ENCODE measurements around a stretch of chr16.

- PRO-cap = no peak
- RAMPAGE, long total RNA = no peak
These were observed 810 bp upstream of the SLC7A6 start for GRCh38 chr16:68263493-68263938.

GRCh38 chr16:68335157-68335659, 24.4 kb downstream of the PRMT7 start:
- PRO-cap = no peak
- RAMPAGE, long total RNA = no peak

- PRO-cap = no peak
- RAMPAGE, long total RNA = no peak
These were observed 32.0 kb downstream of the SMPD3 start for GRCh38 chr16:68415925-68417109.

DNA sequence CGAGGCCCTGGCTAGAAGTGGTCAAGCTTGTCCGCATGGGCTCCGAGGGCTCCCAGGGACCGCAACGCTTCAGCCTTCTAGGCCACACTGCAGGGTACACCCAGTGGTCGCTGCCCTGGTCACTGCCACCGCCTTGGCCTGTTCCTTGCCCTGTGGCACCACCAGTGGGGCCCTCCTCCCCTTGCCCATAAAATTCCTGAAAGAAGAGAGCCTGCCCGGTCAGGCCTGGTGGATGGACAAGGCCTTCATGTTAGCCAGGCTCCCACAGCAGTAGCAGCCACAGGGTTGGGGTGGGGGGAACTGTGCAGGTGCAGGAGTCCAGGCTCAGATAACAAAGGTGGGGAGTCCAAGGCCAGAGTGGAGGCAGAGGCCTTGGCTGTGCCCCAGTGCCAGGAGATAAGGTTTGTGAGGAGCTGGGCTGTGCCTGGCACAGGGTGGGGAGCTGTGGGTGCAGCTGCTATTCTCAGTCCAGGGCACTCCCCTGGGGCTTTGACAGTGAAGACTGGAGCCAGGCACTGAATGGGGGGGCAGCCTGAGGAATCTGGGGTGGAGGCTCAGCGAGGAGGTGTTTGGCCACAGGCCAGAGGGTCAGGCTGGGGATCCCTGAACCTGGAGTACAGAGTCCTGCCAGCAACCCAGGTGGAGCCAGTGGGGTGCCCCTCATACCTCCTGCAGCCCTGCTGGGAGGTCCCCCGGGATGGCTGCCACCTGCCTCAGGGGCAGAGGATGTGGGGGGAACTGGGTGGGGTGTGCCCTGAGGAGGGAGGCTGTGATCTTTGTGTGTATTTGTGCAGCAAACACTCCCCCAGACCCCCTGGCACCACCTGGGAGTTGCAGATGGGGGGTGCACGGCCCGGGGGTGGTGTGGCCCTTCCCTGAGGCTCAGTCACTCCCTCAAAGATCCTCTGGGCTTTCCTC, 44.2 kb upstream of the SMPD3 start:
- PRO-cap = no peak
- RAMPAGE, long total RNA = no peak

GRCh38 chr16:68507613-68508041, 31.5 kb upstream of the ZFP90 start:
- PRO-cap = no peak
- RAMPAGE, long total RNA = no peak

DNA sequence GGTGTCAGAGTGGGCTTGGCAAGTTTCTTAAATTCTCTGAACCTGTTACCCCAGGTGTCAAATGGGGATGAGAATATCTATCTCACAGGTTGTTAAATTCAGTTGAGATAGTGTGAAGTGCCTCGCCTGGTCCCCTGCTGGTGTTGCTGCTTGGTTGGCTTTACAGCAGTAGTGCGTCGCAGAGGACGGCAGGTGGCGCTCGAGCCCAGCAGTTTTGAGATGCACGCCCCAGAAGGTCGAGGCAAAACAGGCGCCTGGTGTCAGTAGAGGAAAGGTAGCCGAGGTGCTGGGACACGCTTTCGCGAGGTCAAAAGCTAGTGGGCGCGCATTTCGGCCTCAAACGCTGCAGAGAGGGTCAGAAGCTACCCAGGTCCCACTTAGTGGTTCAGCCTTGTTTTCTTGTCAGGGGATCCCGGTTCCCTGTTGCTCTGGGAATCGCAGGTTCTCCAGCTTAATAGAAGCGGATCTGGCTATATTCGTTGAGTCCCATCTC, 10.4 kb upstream of the ZFP90 start:
- PRO-cap = no peak
- RAMPAGE, long total RNA = no peak

GRCh38 chr16:68540053-68540317, 894 bp downstream of the ZFP90 start:
- PRO-cap = no peak
- RAMPAGE, long total RNA = no peak

- PRO-cap = no peak
- RAMPAGE, long total RNA = no peak
These were observed 4.6 kb downstream of the ZFP90 start for GRCh38 chr16:68543739-68543978.

DNA sequence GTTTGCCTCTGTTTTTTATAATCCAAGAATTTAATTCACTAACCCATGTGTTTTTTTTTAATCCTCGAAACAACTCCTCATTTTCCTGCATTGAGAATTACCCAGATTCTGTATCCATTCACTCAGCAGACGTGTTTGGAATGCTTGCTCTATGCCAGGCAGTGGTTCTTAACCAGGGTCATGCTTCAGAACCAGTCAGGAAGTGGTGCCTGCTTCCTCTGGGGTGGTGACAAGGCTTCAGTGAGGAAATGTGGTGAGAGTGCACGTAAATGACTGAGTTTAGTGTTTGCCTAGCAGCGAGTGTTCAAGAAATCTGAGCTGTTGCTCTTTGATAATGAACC, 9.8 kb downstream of the ZFP90 start:
- PRO-cap = no peak
- RAMPAGE, long total RNA = no peak

DNA sequence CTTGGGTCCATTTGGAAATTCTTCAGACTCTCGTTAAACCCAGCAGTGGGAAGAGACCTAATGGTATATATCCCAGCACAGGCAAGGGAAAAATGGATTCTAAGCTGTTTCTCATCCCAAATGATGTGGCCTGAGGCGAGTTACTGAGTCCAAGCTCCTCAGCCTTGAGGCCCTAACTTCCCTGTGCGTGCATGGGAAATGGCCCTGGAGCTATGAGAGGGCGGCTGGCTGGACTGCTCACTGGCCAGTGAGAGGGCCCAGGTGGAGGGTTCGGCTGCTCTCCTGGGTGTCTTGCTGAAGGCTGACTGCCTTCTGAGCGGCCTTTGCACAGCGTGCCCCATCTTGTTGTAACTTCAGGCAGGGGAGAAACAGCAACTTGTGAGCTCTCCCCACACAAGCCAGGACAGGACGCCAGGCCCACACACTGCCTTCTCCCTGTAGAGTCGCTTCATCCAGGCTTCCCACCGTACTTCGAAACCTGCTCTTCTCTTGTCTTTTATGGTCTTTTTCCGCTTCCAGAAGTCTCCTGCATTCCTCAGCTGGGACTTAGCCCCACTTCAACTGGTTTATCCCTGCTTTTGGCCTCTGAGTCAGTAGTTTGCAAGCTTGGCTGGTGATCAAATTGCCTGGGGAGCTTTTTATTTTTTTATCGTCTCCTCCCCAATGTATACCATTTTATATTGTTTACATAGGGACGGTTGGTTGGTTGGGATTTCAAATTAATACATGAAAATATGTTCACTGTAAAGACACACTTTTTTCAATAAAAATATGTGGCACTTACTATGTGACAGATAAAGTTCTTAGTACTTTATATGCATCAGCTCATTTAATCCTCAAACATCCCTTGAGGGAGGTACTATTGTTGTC, 13.4 kb downstream of the CDH3 start:
- PRO-cap = no peak
- RAMPAGE, long total RNA = no peak

GRCh38 chr16:68724684-68725320, 12.3 kb upstream of the CDH1 start:
- PRO-cap = no peak
- RAMPAGE, long total RNA = no peak

GRCh38 chr16:68737858-68739136, 1.2 kb downstream of the CDH1 start:
- PRO-cap = no peak
- RAMPAGE, long total RNA = start-site peak on the plus strand at chr16:68738269-68738428, 85 reads

GRCh38 chr16:68744430-68745215, 7.5 kb downstream of the CDH1 start:
- PRO-cap = no peak
- RAMPAGE, long total RNA = start-site peak on the plus strand at chr16:68744675-68744701, 8 reads

- PRO-cap = no peak
- RAMPAGE, long total RNA = no peak
These were observed 19.9 kb upstream of the TANGO6 start for GRCh38 chr16:68823159-68824005.

DNA sequence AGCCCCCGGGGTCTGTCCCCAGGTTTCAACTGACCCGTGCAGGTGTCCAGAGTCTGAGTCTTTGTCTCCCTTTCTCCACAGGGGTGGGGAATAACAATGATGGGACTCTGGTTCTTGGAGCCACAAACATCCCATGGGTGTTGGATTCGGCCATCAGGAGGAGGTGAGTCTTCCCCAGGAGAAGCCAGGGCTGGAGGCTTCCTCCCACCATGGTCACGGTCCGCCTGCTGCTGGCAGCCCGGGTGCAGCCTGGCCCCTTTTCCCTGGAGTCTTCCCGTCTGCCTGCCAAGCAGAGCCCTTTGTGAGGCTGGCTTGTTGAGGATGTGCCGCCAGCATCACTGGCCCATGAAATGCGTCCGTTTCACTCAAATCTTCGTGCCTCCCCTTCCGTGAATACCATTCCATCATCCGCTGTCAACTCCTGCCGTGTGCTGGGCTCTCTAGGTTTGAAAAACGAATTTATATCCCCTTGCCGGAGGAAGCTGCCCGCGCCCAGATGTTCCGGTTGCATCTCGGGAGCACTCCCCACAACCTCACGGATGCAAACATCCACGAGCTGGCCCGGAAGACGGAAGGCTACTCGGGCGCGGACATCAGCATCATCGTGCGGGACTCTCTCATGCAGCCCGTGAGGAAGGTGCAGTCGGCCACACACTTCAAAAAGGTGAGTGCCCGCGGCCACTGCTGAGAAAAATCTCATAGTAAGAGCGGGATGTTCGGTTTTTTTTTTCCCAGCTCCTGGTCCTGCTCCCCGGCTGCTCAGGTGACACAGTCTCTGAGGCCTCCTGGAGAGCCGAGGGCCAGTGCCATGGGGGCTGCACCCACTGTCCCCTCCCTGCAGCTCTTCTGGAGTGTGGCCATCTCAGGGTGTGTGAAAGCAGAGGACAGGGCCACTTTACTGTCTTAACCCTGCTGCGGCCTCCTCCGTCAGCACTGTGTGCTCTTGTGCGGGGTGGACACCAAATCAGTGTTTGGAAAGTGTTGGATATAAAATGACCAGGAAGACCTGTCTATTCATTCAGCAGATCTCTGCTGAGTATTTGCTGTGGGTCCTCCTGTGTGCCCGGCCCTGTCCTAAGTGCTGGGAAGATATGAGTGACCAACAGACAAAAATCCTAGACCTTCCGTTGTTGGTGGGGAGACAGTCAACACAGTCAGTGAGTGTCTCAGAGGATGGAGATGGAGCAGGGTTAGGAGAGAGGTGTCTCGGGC, 9.4 kb downstream of the PDF start:
- PRO-cap = no peak
- RAMPAGE, long total RNA = no peak

GRCh38 chr16:69324050-69325230, 5.9 kb downstream of the PDF start:
- PRO-cap = no peak
- RAMPAGE, long total RNA = start-site peak on the minus strand at chr16:69324700-69324829, 32 reads

DNA sequence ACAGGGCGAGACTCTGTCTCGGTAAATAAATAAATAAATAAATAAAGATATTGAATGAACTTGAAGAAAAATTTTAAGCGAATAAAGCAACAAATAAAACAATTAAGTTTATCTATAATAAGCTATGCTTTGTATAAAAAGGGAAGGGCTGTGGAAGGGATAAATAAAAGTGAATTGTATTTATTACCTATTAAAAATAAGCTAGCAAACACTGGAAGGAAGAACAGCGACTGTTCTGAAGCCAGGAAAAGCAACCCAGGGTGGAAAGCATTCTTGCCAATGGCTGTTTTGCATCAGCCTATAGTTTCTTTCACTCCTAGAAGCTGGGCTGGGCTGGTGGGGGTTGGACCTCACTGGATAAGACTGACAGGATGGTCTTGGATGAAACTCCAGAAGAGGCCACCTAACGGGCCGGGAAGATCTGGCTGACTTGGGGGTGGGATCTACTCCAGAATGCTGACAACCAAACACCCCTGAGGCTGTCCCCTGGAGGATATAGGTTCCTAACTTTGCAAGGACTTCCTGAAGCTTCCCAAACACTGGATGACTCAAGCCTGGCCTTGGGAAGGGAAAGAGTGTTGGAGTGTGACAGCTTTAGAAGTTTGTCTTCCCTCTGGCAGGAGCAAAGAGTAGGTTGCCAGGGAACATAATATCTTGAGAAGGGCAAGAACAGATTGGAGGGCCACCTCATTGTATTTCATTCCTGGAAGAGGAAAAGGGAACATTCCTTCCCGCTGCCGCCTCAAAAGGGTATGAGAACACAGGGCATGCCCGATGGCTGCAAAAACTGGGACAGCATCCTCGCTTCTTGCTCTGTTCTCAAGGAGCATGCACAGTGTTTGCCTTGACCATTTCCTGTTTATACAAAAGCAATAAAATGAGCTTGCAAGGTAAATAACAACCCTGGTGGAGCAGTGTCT, 6.9 kb upstream of the CYB5B start:
- PRO-cap = no peak
- RAMPAGE, long total RNA = no peak

DNA sequence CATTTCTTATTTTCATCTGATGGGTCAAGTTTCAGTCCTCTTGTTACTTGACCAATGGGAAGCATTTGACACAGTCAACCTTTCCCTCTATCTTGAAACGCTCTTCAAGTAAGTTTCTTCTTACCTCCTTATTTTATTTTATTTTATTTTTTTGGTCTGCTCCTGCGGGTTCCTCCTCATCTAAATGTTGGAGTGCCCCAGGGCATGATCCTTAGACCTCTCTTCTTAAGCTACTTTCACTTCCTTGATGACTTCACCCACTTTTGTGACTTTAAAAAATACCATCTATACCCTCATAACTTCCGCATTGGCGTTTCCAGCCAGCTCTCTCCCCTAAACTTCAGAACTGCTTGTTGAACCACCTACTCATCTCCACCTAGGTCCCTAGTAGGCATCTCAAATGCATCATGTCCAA, 51.5 kb upstream of the NFAT5 start:
- PRO-cap = no peak
- RAMPAGE, long total RNA = no peak

- PRO-cap = bidirectional peak, plus-strand start at chr16:69566976, minus-strand start at chr16:69566838
- RAMPAGE, long total RNA = no peak
These were observed 1.2 kb downstream of the NFAT5 start for GRCh38 chr16:69566790-69567555.

GRCh38 chr16:69595754-69596245, 30.0 kb downstream of the NFAT5 start:
- PRO-cap = no peak
- RAMPAGE, long total RNA = no peak